Melanocyte of skin (primary cell): ENCODE results near the genes CENPH, CARTPT and TNPO1.

DNA sequence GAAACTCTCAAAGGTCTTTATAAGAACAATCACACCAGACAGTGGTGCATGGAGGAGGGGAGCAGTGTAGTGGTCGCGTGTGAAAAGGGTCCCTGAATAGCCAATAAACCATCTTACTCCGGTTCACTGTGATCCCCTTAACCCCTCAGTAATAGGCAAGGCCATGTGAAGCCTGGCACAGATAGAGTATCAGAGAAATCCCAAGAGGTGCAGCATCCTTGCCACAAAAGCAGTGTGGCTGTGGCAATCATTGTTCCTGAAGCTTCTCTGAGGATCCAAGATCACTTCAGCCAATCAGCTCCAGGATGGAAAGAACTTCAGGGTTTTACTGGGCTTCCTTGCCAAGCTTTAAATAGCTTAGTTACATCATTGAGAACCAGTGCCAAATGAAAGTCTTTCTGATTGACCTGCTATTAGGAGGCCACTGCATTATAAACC is 430.5 kb downstream of the PIK3R1 start:
- CAGE, long polyA plus RNA, 2 experiments, result no peak in any of the 2 experiments

- CAGE, long polyA plus RNA, 2 experiments, result no peak in any of the 2 experiments
Observed at GRCh38 chr5:68682447-68683046, 411.3 kb upstream of the SLC30A5 start.

- CAGE, long polyA plus RNA, 2 experiments, result no peak in any of the 2 experiments
Observed at GRCh38 chr5:69083445-69083805, 10.4 kb upstream of the SLC30A5 start.

GRCh38 chr5:69188700-69189982 is at the start of gene CENPH:
Gene CENPH, plus strand, starts transcription at chr5:69189583.
- CAGE, long polyA plus RNA, 2 experiments, result start-site peak on the plus strand in 1 of 2 experiments, at chr5:69189566-69189614 at its widest, 19 to 20 reads per replicate

- CAGE, long polyA plus RNA, 2 experiments, result no peak in any of the 2 experiments
Observed at GRCh38 chr5:69451976-69452694, 37.2 kb downstream of the MARVELD2 start.

DNA sequence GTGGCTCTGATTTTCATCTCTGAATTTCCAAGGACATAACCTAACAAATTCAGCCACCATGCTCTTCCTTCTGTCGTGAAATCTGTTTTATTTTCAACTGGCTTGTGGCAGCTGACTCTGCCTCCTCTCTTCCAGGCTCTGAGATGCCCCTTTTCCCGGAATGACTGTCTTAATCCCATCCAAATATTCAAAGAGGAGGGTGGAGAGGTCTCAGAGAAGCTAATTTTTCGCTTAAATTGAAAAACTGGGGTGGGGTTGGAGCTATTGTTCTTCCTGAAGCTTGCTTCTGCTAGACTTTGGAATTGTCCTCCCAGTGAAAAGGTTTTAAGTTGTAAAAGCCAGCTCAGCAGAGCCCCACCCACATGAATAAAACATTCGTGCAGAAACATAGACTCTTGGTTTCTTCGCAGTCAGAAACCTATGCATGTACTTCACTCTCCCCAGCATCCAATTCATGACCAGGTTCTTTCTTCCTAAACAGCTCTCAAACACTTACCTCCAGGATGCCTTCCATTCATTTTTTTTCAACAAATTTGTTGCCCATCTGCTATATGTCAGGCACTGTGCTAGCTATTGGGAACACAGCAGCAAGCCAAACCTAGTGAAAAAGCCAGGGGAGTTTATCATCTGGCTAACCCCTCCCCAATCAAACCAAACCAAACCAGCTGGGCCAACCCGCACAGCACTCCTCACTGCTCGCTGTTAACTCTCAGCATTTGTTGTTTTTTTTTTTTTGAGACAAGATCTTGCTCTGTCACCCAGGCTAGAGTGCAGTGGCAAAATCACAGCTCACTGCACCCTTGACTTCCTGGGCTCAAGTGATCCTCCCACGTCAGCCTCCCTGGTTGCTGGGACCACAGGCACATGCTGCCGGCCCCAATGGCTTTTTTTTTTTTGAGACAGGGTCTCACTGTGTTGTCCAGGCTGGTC is 38.0 kb upstream of the OCLN start:
- CAGE, long polyA plus RNA, 2 experiments, result no peak in any of the 2 experiments

DNA sequence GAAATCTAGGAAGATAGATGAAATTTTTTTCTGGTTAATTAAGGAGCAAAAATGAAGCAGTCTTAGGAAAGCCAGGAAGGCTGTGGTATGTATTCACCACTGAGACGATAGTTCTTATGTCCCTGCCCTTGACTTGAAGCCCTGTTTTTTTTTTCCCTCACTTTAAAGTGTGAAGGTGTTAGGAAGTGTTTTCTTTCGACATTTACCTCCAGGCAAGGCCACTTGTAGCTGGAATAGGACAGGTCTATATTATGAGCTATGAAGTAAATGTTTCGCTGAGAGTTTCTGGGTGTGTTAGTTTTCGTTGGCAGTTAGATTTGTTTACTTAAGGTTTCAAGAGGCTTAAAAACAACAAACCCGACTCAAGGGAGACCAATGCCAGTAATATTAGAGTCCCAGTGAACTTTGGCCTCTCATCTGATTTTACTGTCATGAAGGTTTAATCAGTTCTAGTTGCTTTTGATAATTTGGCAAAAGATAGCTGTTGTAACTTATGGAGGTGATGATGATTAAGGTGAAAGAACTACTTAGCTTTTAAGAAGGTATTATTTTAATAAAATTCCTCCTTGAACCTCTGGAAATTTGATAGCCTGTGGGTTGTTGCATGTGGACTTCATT is 25.2 kb downstream of the OCLN start:
- CAGE, long polyA plus RNA, 2 experiments, result no peak in any of the 2 experiments

DNA sequence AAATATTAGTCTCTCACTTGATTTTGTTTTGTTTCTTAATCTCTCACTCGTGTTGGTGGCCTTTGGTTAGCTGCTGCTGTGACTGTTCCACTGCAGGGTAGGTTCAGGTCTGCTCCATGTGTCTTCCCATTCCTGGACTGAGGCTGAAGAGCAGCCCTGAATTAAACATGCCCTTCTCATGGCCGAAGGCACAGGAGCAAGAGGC is 2.1 kb downstream of the MCCC2 start:
- CAGE, long polyA plus RNA, 2 experiments, result no peak in any of the 2 experiments

GRCh38 chr5:71718894-71719354 is at the start of gene CARTPT:
Gene CARTPT, plus strand, starts transcription at chr5:71719275.
- CAGE, long polyA plus RNA, 2 experiments, result no peak in any of the 2 experiments

DNA sequence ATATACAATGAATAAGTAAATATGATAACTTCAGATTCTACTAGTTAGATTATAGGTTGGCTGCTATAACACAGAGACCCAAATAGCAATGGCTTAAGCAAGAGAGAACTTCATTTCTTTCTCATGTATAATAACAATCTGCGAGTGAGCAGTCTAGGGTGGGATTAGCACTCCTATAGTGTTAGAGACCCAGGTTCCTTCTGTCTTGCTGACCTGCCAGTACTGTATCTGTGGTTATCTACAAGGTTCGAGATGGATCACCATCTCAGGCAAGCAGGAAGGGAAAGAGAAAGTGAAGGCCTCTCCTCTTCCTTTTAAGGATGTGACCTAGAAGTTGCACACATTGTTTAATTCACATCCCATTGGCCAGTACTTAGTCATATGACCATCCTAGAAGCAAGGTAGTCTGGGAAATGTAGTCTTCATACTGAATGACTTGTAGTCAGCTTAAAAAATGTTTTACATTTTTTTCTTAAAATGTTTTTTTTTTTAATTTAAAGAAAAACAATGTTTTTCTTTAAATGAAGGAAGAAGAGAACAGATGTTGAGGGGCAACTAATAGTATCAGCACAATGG is 168.6 kb downstream of the CARTPT start:
- CAGE, long polyA plus RNA, 2 experiments, result no peak in any of the 2 experiments

GRCh38 chr5:71891719-71892023 is 172.6 kb downstream of the CARTPT start:
- CAGE, long polyA plus RNA, 2 experiments, result no peak in any of the 2 experiments

DNA sequence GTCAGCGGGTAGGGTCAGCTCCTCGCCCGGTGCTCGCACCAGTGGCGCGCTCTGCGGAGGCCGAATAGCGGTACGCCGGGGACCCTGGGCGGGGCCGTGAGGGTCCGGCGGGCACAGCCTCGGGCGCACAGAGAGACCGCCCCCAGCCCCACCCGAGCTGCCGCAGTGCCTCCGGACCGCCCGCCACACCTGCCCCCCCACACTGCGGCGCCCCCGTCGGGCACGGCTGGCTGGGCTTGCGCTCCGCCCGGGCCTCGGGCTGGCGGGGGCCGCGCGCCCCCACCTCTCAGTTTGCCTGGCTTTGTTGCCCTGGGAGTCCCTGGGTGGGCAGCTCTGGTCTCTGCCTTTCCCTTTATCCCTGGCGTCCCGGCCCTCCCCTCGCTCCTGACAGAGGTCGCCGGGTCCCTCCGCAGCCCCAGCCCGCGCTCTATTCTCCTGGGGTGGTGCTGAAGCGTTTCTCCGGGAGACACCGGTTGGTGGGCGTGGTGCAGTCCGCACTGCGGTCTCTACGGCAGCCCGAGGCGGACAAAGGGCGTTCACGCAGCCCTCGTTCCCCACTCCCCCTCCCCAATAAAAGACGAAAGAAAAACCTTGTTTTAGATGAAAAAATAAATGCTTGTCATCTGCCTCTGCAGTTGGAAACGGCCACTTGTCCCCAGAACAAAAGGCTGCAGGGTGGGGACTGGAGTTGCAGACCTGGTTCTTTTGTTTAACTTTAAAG is 1.4 kb downstream of the MAP1B start:
- CAGE, long polyA plus RNA, 2 experiments, result no peak in any of the 2 experiments

- CAGE, long polyA plus RNA, 2 experiments, result no peak in any of the 2 experiments
Observed at GRCh38 chr5:72134192-72134484, 26.9 kb downstream of the MAP1B start.

DNA sequence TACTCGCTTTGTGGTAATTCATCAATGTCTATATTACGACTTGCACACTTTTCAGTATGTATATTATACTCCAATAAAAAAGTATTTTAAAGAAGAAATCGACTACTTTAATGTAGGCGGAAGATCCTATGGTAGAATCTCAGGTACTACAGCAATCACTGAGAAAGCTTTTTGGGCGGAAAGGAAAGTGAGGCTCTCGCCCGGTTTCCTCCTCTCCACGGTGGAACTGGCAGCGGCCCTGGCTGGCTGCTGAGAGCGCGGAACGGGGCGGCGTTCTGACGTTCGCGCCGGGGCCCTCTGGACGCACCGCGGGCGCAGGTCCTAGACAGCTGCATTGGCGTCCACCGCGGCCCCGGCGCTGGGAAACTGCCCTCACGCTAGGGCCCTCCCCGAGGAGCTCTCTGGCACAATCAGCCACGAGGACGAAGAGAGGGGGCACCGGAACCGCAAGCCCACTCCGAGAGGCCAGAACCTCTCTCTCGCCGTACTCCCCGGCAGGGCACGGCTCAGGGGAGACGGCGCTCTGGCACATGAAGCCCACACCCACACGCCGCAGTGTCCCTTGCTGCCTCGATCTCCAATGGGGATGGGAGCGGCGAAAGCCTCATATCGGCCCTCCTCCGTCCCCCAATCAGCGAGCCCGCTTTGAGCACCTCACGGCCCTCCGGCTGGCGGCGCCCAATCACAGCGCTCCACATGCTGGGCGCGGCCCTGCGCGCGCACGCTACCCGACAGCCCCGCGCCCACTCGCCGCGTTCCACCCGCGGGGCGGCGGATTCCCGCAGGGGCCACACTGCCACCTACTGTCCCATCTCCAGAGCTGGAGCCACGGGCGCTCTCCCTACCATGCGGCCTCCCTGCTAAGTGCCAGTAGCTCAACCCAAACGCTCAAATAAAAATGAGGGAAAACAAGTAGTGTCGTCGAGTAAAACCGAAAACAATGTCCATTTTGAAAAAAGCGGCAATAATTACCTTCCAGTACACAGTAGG is 12.0 kb downstream of the MRPS27 start:
- CAGE, long polyA plus RNA, 2 experiments, result no peak in any of the 2 experiments

DNA sequence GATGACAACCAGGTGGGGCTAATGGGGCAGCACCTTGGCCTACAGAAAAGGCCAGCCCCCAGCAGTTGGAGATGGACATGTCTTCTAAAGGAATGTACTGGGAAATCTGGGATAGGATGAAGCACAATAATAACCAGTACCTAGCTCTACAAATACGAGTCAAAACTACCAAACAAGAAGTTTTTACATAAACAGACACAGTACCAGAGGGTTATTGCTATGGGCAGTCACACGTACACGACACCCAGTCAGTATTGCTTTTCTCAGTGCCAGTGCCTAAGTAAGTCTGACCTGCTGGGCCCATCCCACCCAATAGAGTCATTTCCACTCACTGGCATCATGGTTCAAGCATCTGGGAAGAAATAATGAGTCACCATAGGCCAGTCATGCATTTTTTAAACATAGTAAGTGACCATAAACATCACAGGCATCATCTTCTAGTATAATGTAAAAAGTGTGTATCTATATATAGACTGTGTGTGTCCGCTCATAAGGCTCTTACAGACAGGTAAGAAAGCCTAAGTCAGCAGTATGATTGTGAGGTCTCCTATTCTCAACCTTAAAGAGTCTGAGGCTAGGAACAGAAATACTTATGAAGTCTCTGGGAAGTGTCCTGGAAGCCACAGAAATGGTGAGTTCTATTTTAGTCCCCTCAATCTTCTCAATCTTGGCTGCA is 65.4 kb downstream of the ZNF366 start:
- CAGE, long polyA plus RNA, 2 experiments, result no peak in any of the 2 experiments

DNA sequence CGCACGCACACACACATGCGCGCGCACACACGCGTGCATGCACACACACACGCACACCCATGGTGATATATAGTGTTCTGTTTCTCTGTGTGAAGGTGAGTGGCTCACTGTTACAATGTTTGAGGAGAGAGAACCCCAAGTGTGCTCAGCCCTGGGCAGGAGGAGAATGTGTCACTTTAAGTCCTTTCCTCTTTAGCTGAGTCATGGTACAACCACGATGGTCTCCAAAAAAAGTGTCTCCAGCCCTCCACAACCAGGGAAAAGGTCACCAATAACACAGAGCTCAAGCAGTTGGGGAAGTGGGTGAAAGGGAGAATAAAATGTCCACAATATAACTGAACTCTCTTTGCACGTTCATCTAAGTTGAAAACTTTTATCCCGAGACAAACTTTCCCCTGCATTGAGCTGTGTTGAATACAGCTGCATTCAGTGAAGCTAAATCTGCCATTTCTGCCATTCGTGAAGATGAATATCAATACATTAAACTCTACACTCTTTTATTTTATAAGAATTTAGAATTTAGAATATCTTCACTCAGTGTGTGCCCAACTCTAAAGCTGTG is 3.1 kb downstream of the ZNF366 start:
- CAGE, long polyA plus RNA, 2 experiments, result no peak in any of the 2 experiments

DNA sequence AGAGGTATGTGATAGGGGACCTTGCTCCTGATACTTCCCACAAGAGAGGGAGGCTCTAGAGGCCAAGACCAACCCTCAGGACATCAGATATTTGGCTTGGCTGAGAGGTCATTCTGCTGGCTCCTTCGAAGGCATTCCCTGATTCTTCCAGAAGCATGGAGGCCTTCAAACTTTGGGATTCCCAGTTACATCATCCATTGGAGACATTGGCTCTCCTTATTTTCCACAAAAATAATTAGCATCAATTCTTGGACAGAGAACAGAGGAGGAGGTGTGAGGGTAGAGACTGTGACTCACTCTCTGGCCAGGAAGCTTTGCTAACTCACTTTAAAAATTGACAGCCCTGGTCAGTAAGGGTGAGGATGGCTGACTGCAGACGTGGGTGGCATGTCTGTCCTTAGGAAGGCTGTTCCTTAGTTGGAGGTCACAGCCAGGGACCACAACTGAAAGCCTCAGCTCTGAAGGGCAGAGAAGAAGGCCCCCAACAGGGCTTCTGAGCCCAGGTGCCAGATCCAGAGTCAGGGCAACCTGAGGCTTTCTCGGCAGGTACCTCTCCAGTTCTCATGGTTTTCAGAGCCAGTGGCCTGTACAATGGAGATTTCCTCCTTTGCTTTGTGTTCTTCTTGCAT is 92.3 kb upstream of the ZNF366 start:
- CAGE, long polyA plus RNA, 2 experiments, result no peak in any of the 2 experiments

- CAGE, long polyA plus RNA, 2 experiments, result start-site peak on the plus strand in 2 of 2 experiments, at chr5:72816668-72816696 at its widest, 46 to 107 reads per replicate
Observed at GRCh38 chr5:72816297-72817014, at the start of gene TNPO1. Gene TNPO1, plus strand, starts transcription at chr5:72816661.

DNA sequence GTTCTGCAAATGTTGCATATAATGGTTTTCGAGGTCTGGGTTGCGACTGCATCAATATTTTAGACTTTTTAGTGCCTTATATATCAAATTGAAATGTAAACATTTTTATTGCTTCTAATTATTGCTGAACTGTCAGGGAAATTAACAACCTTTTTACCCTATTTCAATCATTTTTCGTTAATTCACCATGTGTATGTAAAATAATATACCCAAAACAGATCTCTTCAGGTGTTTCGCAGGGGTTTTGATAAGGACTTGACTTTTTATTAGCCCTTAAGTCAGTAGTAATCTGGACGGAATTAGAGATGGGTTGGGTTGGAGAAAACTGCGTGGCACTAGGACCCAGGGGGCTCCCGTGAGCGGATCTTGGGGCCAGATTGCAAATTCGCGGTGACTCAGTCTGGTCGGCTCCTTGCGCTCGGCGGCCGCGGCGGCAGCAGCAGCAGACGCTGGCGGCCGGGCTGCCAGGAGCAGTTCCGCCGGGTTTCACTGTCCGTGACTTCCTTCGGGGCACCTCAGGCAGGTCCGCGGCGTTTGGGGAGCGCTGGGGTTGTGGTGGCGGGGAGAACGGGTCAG is 31.4 kb downstream of the TNPO1 start:
- CAGE, long polyA plus RNA, 2 experiments, result start-site peak on the plus strand in 2 of 2 experiments, centred at positions 419 to 437 of the sequence, 56 to 504 reads per replicate

DNA sequence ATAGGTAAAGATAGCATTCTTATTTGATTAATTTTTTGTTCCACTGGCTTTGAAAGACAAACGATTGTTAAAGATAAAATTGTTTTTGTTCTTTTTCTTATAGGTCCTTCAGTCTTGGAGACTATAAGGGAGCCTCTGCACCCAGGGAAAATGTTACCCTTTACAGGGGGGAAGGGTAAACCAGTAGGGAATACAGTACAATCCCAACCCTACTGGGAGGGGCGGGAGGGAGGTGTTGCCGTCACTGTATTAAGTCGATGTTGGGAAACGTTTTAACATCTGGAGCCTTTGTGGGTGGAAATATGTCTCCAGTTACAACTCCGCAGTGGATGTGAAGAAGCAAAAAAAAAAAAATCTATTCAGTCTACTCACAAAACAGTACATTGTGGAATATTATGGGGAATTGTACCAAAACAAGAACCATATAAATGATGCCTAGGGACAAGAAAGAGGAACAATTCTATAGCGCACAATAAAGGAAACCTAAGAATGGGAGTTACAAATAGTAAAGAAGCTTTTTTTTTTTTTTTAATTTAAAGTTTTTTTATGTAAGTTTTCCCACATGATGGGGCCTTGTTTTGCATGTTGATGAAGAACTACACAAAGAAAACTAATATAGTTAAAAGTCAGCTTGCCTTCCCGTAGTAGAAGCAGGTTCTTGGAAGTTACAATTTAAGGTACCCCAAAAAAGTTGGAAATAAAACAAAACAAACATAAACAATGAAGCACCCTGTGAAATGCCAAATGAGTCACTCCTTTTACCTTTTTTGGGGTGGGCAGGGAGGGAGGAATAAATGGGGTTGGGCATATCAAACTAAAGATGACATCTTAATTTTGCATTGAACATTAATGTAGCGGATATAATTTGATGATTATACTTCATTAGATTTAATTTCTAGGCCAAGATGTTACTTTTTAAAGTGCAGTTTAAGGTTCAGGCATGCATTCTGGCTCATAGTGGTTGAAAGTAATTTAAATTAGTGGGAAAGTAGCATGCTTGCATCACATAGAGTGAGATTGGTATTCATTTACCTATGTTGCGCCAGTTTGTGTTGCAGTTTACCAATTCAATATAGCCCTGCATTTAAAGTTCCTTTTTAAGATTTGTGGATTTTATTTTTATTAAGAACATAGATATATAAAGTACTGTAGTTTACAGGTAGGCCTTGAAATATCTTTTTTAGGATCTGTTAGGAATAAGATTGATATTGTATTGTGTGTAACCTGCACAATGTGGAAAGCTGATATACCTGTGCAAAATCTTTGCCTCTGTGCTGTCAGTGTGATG is 46.8 kb upstream of the FCHO2 start:
- CAGE, long polyA plus RNA, 2 experiments, result no peak in any of the 2 experiments